Mesenchymal stem cell of Wharton's jelly (primary cell): ENCODE data around the gene LAMTOR1.

- CAGE, long polyA plus RNA: no peak
Observed at GRCh38 chr11:70624841-70625308, 226.5 kb downstream of the CTTN start.

- CAGE, long polyA plus RNA: no peak
Observed at GRCh38 chr11:70820284-70820619, 421.9 kb downstream of the CTTN start.

DNA sequence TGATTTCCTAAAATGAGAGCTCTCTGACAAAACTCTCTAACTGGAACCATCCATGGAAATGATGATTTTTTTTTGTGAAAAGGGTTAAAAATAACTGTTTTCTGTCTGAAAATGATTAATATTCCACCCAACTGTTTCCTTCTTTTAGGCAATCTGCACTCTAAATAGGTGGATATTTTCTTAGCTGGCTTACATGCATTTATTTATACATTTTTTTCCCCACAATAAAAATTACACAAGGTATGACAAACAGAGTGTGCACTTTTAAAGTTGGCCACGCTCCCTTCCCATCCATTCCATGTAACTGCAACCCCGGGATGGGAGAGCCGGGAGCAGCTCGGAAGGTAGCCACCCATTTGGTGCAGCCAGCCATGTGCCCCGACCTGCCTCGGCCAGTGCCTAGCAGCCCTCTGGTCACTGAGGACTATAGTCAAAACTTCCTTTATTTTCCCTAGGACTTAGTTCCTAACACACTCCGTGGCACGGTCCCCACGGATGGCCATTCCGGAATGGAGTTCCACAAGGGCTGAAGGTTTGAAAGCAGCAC, 426.6 kb downstream of the SHANK2 start:
- CAGE, long polyA plus RNA: no peak

- CAGE, long polyA plus RNA: no peak
Observed at GRCh38 chr11:70913413-70914447, 338.6 kb downstream of the SHANK2 start.

- CAGE, long polyA plus RNA: no peak
Observed at GRCh38 chr11:71268420-71268987, 16.1 kb upstream of the SHANK2 start.

DNA sequence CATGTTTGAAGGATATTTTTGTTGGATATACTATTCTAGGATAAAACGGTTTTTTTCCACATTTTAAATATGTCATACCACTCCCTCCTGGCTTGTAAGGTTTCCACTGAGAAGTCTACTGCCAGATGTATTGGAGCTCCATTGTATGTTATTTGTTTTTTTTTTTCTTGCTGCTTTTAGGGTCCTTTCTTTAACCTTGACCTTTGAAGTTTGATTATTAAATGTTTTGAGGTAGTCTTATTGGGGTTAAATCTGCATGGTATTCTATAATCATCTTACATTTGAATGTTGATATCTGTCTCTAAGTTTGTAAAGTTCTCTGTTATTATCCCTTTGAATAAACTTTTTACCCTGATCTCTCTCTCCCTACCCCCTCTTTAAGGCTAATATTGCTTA, 40.0 kb upstream of the SHANK2 start:
- CAGE, long polyA plus RNA: no peak

GRCh38 chr11:71745611-71746138, 87.3 kb upstream of the DEFB108B start:
- CAGE, long polyA plus RNA: no peak

DNA sequence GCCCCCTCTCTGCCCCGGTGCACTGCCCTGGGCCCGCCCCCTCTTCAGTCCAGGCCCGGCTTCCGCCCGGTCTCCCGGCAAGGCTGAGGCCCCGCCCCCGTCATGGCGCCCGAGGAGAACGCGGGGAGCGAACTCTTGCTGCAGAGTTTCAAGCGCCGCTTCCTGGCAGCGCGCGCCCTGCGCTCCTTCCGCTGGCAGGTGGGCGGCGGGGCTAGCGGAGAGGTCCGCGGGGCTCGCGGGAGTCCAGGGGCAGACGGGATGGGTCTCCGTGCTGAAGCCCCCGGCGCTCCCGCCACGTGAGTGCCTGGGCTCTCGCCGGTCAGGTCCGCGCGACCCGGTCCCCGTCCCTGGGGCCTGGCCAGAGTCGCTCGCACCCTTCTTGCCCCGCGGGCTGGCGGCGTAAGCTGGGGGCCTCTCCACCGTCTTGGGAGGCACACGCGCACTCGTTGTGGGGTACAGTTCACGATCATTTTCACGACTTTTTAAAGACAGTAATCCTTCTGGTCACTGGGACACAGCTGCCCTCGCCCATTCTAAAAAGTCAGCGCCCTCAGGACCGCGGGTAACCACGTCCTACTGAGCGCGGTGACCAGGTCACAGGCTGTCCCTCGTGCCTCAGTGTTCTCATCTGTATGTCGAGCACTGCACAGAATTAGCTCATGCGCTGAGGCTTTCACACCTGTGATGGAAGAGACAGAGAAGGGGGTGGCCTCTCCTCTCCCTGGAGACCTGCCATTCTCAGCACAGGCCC, 45.4 kb upstream of the DEFB108B start:
- CAGE, long polyA plus RNA: no peak

DNA sequence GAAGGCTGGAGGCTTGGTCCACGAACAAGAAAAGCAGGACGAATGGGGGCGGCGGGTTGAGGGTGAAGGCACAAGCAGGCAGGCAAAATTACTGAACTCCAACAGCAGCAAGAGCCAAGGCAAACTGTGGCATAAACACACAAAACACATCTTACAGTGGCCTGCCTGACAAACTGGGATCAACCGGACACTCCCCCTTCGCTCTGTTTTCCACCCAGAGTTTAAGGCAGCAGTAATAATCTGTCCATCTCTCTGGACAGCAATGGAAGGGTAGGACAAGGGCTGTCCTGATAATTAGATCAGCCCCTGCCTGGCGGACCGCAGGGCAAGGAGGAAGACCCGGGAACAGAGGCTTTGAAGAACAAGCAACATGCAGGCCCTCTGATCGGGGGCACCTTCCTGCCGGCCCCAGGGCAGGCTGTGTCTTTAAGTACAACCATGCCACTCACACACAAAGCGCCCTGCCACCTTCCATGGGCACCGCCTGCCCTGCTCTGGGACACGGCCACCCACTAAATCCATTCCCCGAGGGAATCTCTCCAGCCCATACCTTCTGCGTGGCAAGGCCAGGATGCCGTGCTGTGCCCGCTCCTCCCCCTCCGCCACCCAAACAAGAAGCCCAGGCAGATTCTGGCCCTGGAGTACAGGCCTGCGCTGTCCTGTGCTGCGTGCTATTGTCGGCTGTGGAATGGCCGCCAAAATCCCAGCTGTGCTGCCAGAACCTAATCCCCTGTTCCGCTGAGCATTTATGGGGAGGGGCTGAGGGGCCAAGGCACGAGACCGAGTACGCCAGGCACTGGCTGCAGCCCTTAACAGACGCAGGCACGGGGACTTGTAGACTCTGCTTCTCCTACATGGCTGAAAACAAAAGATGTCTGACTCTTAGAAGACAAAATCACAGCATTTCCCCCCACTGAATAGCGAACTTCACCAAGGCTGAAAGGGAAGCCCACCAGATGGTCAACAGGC, 38.8 kb downstream of the NUMA1 start:
- CAGE, long polyA plus RNA: no peak

- CAGE, long polyA plus RNA: start-site peak on the minus strand at chr11:72103238-72103342, 8,762 and 9,614 reads in 2 replicates
Observed at GRCh38 chr11:72102481-72103920, at the start of gene LAMTOR1. LAMTOR1 (minus strand) TSS chr11:72103297.

- CAGE, long polyA plus RNA: no peak
Observed at GRCh38 chr11:72221826-72222422, 2.6 kb upstream of the INPPL1 start.

- CAGE, long polyA plus RNA: no peak
Observed at GRCh38 chr11:72233860-72234614, 9.5 kb downstream of the INPPL1 start.

GRCh38 chr11:72243711-72244076, 282 bp downstream of the PHOX2A start:
- CAGE, long polyA plus RNA: no peak

GRCh38 chr11:72585189-72585619, 89.0 kb downstream of the PDE2A start:
- CAGE, long polyA plus RNA: no peak

- CAGE, long polyA plus RNA: no peak
Observed at GRCh38 chr11:72639375-72639880, 34.8 kb downstream of the PDE2A start.

GRCh38 chr11:72640331-72641036, 33.7 kb downstream of the PDE2A start:
- CAGE, long polyA plus RNA: no peak

GRCh38 chr11:72642142-72642691, 32.0 kb downstream of the PDE2A start:
- CAGE, long polyA plus RNA: no peak

DNA sequence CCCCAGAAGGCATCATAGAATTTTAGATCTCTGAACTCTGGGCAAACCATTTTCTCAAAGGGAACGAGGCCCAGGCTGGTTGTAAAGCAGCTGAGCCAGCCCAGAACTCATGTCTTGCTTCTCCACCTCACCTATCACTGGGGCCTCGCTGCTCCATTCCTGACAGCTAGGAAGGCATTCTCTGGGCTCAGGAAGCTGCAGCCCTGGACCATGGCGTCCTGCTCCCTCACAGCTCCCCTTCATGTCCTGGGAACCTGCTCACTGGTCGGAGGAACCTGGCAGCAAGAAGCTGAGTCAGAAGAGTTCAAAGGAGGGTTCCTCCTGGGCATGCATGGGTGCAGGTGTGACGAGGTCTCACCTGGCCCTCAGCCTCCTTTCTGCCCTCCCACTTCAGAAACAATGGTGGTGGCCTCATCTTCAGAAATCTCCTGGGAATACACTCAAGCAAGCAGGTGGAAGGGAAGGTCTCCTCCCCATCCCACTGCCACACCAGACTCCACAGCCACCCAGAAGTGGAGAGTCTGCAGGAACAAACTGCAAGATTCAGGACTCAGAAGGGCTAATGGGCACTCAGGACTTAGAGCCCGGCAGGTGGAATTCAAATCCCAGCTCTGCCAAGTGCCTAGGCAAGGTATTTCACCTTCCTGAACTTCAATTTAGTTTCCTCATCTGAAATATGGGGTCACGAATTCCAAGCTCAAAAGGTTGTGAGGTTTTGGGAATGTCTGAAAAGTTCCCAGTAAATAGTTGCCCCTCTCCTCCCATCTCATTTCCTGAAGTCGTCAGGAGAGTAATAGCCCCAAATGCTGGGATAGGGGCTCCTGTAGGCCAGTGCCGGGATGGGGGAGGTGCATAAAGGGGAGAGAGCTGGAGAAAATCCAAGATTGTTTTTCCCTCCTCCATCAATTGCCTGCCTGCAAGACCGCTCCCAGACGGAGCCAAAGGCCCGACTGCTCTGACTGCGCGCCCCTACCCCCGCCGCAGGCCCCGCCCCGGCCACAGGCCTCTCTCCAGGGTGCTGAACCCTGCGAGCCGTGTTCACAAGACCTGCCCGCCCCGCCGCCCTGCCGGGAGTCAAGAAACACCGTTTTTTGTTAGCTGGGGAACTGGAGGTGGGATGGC, 2.1 kb upstream of the PDE2A start:
- CAGE, long polyA plus RNA: no peak

- CAGE, long polyA plus RNA: no peak
Observed at GRCh38 chr11:72688430-72689177, 14.4 kb upstream of the PDE2A start.

DNA sequence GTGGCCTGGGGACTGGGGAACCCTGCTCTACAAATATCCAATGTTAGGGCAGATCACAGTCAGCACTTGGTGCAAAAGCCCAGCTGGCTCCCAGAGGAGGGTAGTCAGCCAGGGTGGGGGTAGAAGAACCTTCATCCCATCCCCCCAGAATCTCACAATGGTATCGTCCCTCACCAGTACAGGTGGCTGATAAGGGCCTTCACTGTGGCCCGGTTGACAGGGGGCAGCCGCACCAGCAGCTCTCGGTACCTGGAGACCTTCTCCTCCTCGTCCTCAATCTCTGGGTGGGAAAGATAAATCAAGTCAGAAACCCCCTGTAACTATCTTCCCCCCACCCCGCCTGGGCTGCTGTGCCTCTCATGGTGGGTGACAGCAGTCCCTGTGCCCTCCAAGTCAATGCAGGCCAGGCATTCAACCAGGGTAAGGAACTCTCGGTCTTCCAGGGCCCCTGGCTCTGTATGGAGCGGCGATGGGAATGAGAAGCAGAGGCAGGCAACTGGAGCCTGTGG, 22.2 kb upstream of the PDE2A start:
- CAGE, long polyA plus RNA: no peak